SUDHL5 (cell line): ENCODE data around the genes SLC25A36, ATP1B3 and SLC9A9.

DNA sequence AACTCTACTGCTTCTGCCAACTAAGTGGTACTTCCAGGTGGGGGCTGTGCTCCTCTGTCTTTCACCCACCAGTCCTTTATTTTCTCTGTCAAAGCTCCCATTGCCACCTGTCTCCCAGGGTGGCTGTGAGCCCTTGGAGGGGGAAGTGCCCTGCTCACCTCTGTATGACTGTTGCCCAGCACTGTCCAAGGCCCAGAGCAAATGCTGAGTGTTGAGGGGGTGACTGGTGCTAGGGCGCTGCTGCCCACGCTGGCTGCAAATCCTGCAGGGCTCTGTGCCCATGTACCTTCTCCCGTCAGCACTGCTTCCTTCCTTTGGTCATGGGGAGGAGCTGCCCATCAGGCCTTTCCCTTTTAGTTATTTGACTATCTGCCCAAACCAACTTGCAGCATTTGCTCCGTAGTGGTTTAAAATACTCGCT is 9.5 kb downstream of the CLSTN2 start:
- PRO-cap = no peak

GRCh38 chr3:140941755-140942302 is at the start of gene SLC25A36:
Gene SLC25A36 (plus strand): TSS chr3:140941836.
- PRO-cap = bidirectional peak, plus-strand start at chr3:140941870, minus-strand start at chr3:140941674

DNA sequence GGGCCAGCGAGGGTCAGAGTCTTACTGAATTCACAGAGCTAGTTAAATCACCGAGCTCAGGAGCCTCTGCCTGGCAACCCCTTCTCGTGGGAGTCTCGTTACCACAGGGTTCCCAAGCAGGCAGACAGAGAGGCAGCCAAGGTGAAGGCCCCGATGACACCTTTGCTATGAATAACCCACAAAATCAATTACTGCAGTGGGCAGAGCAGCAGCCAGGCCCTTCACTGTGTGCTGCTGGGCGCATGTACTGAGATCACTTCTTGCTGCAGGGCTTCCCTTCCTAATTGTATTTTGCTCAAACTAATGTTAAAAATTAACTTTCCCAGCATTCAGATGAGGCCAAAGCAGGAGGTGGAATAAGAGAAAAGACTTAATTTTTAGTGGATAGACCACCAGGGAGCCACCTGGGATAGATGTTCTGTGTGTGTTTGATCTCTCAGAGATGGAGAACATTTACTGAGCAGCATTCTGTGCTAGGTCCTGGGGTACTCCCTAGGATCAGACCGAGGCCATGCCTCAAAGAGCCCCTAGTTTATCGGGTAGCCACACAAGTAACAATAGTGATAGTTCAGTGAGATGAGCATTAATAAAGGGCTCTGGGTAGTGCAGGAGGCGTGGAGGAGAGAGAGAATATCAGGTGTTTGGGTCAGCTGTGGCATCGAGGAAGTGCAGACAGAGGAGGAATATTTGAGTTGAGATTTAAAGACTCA is 57.1 kb downstream of the SPSB4 start:
- PRO-cap = no peak

- PRO-cap = no peak
Observed at GRCh38 chr3:141116015-141116299, 64.8 kb downstream of the SPSB4 start.

- PRO-cap = bidirectional peak, plus-strand start at chr3:141267131, minus-strand start at chr3:141267125
Observed at GRCh38 chr3:141266536-141267654, 35.3 kb downstream of the PXYLP1 start.

DNA sequence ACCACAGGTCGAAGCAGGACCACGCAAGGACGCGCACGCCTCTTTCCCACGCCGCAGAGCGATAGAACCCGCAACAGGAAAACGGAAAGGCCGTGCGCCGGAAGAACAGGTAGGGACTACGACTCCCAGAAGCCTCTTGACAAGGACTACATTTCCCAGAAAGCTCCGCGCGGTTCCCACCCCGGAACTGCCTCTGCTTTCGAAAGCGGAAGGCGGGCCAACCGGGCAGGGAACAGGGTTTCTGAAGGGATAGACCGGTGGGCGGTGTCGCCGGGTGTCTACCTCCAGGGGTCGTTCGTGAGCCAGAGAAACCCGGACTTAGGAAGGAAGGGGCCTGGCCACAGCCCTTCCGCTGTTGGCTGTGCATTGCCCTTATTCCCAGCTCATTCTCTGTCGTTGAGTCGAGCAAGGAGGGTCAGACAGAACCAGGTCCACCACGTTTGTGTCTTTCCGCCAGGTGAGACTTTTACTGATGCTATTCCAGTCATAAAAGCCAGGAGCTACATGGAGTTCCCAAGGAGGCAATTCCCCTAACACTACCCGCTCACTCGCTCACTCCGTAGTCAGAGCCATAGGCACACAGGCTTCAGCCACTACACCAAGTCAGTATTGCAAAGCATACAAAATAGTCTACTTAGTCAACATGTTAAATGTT is 56.5 kb upstream of the ZBTB38 start:
- PRO-cap = bidirectional peak, plus-strand start at position 220 of the sequence, minus-strand start at position 63 of the sequence

GRCh38 chr3:141361211-141361449 is 7.2 kb upstream of the ZBTB38 start:
- PRO-cap = no peak

DNA sequence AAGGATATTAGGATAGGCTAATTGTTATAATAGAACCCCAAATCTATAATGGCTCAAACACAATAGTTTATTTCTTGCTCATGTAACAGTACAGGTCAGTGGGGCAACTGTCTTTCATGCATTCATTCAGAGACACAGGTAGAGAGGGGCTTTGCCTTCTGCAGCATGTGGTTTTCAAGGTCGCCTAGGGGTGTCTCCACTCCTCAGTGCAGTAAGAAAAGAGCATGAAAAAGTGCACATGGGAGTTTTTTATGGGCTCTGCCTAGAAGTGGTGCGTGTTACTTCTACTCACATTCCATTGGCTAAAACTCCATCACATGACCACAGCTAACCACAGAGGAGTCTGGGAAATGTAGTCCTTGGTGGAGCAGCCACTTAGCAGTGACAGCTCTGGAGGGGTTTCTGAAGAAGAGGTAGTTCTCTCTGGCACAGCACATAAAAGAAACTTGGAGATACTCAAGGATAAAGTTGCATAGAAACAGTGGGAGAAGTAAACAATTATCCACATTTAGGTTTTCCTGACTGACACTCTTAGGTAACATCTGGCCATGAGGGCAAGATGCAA is 1.9 kb downstream of the ZBTB38 start:
- PRO-cap = no peak

DNA sequence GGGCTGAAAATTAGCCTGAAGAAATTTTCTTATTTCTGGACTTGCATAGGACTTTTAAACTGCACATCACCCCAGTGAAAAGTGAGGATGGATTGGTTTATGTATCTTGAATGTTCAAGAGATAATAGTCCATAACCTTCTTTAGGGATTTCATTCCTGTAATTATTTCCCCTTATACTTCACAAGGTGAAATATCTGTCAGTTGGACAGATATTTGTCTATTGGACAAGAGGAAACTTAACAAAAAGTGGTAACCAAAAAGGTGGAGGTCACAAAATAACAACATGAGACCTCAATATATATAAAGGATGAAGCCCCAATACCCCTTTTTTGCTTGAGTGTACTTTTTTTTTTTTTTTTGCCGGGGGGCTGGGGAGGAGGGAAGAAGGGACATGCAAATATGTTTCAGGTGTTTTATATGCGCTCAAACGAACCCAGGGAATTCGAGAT is 2.8 kb downstream of the RASA2 start:
- PRO-cap = no peak

- PRO-cap = no peak
Observed at GRCh38 chr3:141493102-141493566, 6.3 kb downstream of the RASA2 start.

- PRO-cap = bidirectional peak, plus-strand start at chr3:141876227, minus-strand start at chr3:141876016; bidirectional peak, plus-strand start at chr3:141876643, minus-strand start at chr3:141876454
Observed at GRCh38 chr3:141875890-141876947, at the start of gene ATP1B3. Gene ATP1B3 (plus strand): TSS chr3:141876643.

DNA sequence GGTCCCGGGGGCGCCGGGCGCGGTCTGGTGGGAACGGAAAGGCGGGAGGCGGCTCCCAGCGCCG is 337 bp downstream of the ATP1B3 start:
- PRO-cap = no peak

DNA sequence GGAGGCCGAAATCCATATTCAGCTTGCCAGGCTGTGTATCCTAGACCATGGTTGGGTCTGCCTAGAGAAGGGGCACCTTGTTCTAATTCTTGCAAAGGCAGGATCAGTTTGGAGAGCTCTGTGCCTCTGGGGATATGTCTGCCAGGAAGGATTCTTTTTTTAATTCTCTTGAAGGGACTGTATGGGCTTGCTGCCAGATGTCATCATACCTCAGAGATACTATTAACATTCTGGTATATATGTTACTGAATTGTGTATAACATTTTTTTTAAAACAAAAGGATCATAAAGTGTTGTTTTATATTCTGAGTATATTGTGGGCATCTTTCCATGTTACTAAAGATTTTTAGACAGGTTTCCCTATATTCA is 2.4 kb downstream of the ATP1B3 start:
- PRO-cap = no peak

- PRO-cap = no peak
Observed at GRCh38 chr3:141929374-141930091, 53.1 kb downstream of the ATP1B3 start.

- PRO-cap = no peak
Observed at GRCh38 chr3:142032037-142032765, 117.1 kb downstream of the TFDP2 start.

- PRO-cap = no peak
Observed at GRCh38 chr3:142327353-142327948, 102.1 kb upstream of the GK5 start.

- PRO-cap = no peak
Observed at GRCh38 chr3:142926697-142926896, 36.9 kb downstream of the PAQR9 start.

GRCh38 chr3:143848130-143848874 is at the start of gene SLC9A9:
Gene SLC9A9 (minus strand): TSS chr3:143848468.
- PRO-cap = no peak

DNA sequence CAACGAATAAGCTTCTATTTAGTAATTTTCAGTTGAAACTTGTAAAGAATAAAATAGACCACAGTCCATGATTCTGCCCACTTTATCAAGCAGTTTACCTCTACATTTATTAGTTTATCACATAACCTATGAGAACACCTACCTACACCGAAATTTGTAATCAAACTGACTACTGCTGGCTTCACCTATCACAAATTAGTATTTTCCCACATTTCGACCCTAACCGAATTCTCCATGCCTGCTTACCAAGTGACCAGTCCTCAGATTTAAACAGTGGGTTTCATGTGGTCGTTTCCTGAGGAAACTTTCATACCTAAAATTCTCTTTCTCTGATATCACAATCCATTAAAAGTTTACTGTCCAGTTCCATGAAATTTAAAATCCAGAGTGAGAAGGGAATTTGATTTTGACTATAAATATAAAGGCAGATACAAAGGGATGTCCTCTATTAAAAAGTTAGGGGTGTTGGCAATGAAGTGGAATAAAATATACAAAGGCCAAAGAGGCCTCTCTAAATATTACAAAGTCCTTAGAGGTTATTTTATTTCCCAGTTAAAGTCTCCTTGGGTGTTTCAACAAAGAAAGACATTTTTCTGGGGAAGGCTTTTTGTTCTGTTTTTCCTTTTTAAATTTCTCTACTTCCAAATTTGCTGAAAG is 1.9 kb downstream of the PLOD2 start:
- PRO-cap = no peak

- PRO-cap = no peak
Observed at GRCh38 chr3:146308666-146309341, 57.9 kb upstream of the PLSCR4 start.